Airway epithelial cell (primary cell): Measurements from ENCODE around the genes PCSK4 and PLK5.

- RAMPAGE, long total RNA, result no peak
These were observed 4.4 kb downstream of the MIDN start for GRCh38 chr19:1252696-1253243.

GRCh38 chr19:1373904-1374807, 9.6 kb upstream of the NDUFS7 start:
- RAMPAGE, long total RNA, result no peak

DNA sequence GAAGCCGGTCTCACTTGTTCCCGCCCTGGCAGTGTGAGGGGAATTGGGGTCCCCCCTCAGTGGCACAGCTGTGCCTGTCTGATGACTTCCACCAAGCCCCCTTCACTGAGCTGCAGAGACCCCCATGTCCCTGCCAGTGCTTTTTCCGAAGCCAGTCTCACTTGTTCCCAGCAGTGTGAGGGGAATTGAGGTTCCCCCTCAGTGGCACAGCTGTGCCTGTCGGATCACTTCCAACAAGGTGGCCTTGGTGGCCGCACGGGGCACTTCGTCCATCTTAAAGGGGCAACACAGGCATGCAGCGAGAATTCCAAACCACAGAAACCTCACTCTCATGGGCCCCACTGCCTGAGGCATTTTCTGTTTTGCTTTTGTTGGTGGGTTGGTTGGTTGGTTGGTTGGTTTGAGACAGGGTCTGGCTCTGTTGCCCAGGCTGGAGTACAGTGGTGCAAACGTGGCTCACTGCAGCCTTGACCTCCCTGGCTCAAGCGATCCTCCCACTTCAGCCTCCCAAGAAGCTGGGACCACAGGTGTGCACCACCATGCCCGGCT, 3.8 kb upstream of the NDUFS7 start:
- RAMPAGE, long total RNA, result no peak

- RAMPAGE, long total RNA, result no peak
These were observed 4.3 kb downstream of the GAMT start for GRCh38 chr19:1396839-1397692.

- RAMPAGE, long total RNA, result no peak
These were observed 1.4 kb upstream of the GAMT start for GRCh38 chr19:1402694-1403191.

DNA sequence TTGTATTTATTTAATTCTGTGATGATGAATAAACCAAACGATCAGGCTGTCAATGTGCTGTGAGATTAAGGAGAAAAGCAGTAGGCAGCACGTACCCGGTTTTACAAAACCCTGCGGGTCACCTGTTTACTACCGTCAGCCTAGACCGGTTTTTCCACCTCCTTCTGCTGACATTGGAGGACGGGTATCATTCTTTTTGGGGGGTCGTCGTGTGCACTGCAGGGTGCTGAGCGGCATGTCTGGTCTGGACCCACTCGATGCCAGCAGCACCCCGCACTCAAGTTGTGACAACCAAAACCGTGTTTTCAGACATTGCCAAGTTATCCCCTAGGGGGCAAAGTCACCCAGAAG, 882 bp upstream of the DAZAP1 start:
- RAMPAGE, long total RNA, result no peak

DNA sequence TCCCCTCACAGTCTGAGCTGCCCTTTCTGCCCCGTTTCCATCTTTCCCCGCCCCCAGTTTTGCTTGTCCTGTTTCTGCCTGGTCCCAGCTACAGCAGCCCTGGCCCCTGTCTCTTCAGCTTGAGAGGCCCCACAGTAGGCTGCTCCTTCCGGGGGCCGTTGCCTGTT, 13.8 kb upstream of the RPS15 start:
- RAMPAGE, long total RNA, result no peak

- RAMPAGE, long total RNA, result no peak
These were observed at the start of gene PCSK4 for GRCh38 chr19:1489997-1490887. Gene PCSK4 (minus strand): TSS chr19:1490350.

DNA sequence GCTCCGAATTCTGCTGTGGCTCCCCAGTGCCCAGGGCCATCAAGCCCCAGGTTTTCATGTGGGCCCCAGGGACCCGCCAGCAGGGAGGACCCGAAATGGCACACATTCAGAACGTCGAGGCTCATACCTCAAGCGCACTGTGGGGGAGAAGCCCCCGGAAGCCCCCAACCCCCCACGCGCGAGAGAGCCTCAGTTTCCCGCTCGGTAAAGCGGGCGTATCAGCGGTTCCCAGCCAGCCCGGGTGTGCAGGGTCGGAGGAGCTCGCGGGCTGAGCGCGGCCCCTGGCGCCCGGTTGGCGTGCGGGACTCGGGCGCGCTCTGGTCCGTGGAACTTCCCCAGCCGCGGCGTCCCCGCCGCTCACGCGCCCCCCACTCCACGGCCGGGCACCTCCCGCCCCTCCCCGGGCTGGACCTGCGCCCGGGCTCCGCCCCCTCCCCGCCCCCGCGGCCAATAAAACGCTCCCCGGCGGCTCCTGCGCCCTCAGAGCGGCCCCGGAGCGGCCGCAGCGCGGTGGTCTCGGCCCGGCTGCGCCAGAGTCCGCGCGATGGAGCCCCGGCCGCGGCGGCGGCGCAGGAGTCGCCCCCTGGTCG, at the start of gene PLK5:
PLK5 (plus strand) TSS at position 483 of the 590 bp plus-strand sequence.
- RAMPAGE, long total RNA, result no peak

DNA sequence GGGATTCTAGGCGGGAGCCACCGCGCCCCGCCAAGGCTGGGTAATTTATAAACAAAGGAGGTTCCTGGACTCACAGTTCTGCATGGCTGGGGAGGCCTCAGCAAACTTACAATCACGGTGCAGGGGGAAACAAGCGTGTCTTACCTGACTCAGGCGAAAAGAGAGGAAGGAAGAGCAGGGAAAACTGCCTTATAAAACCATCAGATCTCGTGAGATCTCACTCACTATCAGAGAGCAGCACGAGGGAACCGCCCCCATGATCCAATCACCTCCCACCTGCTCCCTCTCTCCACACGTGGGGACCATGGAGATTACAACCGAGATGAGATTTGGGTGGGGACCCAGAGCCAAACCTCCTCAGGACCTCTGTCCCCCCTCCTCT, 20.8 kb downstream of the MEX3D start:
- RAMPAGE, long total RNA, result no peak

GRCh38 chr19:1584673-1585365, 7.8 kb downstream of the MBD3 start:
- RAMPAGE, long total RNA, result no peak

GRCh38 chr19:1648105-1648704, 4.2 kb downstream of the TCF3 start:
- RAMPAGE, long total RNA, result no peak

- RAMPAGE, long total RNA, result no peak
These were observed 23.3 kb upstream of the TCF3 start for GRCh38 chr19:1675565-1676171.

DNA sequence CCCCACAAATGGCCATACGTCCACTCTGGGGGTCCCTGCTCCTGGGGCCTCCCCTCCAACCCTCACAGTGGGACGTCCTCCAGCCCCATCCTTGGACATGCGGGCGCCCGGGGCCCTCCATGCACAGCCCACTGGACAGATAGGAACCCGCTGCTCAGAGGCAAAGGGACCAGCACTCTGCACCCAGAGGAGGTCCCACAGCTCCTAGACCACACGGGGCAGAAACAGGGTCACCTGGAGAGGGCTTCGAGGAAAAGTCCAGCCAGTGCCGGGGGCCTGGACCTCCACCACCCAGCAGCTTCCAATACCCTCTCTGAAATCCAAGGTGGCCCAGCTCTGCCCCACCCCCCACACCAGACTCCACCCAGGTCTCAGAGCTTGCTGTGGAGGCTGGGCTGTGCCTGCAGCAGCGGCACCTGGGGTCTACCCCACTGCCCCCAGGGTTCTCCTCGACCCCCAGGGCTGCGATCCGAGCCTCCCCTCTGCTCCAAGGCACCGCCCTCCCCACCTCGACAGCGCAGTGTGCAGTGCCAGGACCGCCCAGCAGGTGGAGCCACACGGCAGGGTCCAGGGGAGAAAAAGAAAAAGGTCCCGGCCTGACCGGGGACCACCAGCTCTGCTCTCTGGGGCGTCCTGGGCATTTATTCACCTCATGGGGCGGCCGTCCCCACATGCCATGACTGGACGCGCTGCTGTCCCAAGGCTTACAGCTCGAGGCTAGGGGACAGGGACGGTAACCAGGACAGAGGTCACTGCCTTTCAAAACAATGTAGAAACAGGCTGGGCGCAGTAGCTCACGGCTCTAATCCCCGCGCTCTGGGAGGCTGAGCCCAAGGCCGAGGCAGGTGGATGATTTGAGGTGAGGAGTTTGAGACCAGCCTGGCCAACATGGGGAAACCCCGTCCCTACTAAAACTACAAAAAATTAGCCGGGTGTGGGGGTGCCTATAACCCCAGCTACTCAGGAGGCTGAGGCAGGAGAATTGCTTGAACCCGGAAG, 10.7 kb downstream of the REXO1 start:
- RAMPAGE, long total RNA, result no peak

DNA sequence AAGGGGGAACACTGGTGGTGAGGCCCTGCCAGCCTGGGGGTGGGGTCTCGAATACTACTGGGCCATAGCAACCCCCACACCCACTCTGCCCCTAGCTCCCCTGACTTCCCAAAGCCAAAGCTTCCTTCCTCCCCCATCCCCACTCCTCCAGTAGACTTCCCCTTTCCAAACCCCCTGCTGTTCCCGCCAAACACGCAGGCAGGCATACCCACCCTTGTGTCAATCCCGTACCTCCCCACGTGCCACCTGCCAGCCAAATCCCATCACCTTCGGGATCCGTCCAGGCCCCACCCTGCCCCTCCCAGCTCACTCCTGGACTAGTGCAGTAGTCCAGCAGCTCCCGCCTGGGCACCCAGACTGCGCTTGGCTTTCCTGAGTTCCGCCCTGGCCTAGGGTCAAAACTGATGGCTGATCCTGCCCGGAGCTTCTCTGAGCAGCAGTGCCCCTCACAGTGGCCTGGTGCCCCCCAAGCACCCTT, 5.4 kb downstream of the KLF16 start:
- RAMPAGE, long total RNA, result no peak

GRCh38 chr19:1872287-1873444, 9.3 kb upstream of the KLF16 start:
- RAMPAGE, long total RNA, result no peak

DNA sequence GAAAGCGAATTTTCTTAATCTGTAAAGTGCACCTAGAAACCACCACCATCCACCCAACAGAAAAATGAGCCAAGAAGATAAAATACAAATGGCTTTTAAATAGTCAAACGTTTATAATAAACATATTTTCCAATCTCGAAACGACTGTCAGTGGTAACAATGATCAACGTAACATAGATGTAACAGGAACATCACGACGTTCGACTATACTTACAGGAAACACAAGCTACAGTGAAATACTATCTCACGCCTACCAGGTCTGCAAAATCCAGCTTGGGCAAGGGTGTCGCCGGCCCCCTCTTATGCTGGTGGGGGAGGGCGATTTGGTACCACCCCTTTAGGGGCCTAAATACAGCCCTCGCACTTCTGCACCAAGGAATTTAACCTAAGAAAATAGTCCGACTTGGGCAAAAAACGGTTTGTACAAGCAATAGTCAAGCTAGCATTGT, 10.5 kb downstream of the ABHD17A start:
- RAMPAGE, long total RNA, result no peak

DNA sequence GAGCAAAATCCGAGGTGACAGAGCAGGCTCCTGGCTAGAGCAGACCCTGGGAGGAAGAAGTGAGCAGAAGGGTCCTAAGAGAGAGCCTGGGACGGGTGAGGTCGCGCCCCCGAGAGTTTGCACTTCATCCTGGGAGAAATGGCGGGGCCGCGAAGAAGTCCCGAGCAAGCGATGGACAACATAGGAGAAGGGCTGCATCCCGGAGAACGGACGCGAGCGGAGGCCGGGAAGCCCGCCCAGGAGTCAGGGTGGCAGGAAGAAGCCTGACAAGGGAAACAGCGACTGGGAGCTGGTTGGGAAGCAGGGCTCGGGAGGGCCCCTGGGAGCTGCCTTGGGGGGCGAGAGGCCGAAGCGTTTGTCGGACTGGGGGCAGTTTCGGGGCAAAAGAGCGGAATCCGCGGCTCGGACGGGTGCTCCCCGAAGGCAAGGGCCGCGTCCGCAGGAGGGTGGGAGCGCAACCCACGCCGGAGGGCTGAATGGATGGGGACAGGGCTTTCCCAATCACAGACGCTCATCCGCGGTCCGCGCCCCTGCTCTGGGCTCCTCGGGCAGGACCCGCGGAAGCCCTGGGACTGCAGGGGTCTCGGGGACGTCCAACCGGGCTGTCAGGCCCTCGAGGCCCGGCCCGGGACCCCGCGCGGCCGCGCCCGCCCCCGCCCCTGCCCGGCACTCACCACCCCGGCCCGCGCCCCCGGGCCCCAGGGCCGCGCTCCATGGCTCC, 458 bp downstream of the ABHD17A start:
- RAMPAGE, long total RNA, result no peak

GRCh38 chr19:1924203-1925104, 16.5 kb upstream of the CSNK1G2 start:
- RAMPAGE, long total RNA, result no peak

DNA sequence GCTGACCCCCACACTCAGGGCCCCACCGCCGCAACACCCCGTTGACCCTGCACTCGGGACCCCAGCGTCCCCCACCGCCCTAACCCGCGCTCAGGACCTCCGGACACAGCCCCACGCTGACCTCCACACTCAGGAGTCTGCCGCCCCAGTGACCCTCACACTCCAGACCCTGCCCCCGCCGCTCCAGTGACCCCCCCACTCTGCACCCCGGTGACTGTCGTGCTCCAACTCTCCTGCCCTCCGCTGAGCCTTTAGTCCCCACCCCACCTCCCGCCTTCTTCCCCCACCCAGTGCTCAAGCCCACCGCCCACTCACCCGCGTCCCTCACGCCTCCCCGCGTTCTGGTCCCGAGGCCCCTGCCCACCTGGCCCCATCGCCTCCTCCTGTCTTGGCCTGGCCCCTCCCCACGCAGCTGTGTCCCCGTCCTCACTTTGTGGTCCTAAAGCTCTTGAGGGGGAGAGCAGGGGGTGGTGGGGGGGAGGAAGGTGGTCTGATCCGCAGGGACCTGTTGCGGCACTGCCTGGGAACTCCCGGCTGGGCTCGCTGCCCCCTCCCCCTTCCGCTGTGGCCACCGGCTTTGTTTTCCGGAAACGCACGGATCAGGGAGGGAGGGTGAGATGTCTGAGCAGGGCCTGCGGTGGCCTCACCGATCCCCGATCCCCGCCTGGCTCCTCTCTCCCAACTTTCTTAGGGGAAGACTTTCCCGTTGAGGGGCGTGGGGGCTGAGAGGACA, 786 bp downstream of the CSNK1G2 start:
- RAMPAGE, long total RNA, result no peak